ENCODE data around the genes HBD, TRIM22, OR52N5, CAVIN3 and HPX.

GRCh38 chr11:5234391-5234842, at the start of gene HBD:
TSS of gene HBD (minus strand) at chr11:5234483.
- PRO-cap = no peak
- RAMPAGE, long total RNA = no peak

DNA sequence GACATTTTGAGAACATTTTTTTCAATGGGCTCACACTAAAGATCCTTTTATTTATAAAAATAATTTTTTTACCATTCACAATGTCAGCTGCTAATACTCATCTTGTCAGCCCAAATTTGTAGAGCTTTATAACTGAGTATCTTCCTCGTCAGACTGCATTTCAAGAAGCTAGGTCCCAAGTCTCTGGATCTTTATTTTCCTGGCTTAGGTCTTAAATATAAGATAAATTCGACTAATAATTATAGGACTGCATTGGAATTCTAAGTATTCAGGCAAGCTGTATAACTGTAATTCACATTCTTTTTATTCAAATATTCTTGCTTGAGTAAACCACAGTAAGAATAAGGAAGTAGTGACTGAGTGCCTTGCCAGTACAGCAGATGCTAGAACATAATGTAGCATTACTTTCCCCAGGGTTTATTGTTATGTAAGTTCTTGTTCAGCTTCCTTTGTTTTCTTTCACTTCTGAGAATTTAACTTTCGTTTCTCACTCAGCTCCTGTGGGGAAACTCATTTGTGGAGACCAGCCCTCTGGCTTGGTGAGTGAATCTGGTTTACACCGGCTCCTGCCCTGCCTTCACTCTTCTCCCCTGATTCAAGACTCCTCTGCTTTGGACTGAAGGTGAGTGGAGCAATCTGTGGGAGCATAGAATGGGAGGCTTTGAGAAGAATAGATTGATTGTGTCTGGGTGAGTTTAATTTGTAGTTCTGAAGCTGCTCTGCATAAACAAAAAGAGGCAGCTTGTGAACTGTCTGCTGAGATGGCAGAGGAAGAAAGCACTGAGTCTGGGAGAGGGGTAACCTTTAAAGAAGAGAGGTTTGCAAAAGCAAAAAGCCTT, at the start of gene TRIM22:
TSS of gene TRIM22 (plus strand) at position 513 of the 839 bp plus-strand sequence.
- PRO-cap = bidirectional peak, plus-strand start at position 513 of the sequence, minus-strand start at position 307 of the sequence
- RAMPAGE, long total RNA = no peak

DNA sequence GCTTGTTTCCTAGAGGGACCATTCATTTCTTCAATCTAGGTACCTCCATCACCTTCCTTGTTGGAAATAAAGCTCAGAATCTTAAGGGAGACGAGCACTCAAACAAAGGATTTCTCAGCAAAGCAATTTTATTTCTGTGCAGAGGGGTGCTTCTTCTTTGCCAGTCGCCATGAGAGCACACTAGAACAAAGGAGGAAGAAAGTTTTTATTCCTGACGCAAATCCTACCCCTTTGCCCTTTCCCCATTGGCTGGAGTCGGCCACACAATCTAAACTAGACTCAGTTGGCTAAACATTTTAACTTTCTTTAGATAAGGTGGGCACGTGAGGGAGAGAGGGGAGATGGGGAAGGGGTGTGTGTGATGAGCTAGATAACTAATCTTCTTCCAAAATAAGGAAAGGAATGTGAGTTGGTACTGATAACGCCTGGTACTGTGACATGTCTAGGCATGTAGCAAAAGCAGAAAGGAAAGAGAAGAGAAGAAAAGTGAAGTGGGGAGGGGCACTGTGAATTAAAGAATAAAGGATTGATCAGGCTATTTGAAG, 599 bp downstream of the TRIM22 start:
- PRO-cap = no peak
- RAMPAGE, long total RNA = no peak

- PRO-cap = no peak
- RAMPAGE, long total RNA = no peak
These were observed 6.7 kb downstream of the TRIM22 start for GRCh38 chr11:5696207-5696810.

DNA sequence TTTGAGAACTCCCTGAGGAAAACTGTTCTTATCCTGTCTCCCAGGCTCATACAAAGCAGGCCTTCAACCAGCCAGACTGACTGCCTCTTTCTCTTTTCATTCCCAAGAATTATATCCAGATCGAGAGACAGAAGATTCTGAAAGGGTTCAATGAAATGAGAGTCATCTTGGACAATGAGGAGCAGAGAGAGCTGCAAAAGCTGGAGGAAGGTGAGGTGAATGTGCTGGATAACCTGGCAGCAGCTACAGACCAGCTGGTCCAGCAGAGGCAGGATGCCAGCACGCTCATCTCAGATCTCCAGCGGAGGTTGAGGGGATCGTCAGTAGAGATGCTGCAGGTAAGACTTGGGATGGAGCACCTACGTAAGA, 8.6 kb downstream of the TRIM22 start:
- PRO-cap = no peak
- RAMPAGE, long total RNA = no peak

GRCh38 chr11:5783198-5783588, at the start of gene OR52N5:
TSS of gene OR52N5 (minus strand) at chr11:5783355.
- PRO-cap = no peak
- RAMPAGE, long total RNA = no peak

DNA sequence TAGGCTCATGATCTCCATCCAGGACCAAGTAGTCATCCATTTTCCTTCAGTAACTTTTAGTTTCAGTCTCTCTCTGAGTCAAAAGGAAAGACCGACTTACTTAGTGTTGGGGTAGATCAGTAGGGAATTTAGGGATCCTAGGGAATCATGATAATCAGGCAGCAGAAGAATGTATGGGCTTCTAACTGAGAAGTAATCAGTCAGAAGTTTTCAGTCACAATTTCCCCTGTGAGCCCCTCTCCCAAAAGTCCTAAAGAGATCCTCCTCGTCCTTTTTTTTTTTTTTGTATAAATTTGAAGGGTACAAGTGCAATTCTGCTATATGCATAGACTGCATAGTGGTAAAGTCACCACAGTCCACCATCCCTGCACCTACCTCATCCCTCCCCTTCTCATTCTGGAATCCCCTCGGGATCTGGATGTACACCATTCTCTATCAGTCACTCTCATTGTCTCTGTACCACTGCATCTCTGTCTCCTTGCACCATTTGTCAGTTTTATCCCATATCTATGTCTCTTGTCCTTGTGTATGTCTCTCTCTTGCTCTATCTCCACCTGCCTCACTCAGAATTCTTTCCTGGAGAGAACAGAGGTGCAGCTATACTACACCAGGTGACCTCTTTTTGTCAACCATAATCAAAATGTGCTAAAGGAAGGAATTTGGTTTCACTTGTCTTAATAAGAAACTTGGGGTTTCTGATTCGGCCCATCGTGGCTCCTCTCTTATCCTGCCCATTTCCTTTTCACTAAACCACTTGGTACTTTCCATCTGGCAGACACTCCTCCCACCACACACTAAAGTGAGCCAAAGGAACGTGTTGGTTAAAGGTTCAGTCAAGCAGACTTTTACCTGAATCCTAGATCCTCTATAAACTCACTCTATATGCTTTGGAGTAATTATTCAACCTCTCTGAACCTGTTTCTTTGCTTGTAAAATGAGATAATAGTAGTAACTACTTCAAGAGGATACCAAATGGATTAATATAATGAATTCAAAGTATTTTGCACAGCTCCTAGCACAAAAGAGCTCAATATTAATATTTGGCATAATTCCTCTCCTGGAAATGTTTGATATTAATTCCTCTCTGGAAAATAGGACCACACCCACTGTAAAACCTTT, 2.1 kb upstream of the C11orf42 start:
- PRO-cap = no peak
- RAMPAGE, long total RNA = no peak

GRCh38 chr11:6320428-6320869, at the start of gene CAVIN3:
TSS of gene CAVIN3 (minus strand) at chr11:6320501.
- PRO-cap = no peak
- RAMPAGE, long total RNA = no peak

GRCh38 chr11:6388028-6388461, 2.2 kb upstream of the SMPD1 start:
- PRO-cap = no peak
- RAMPAGE, long total RNA = no peak

GRCh38 chr11:6394633-6395146, 4.4 kb downstream of the SMPD1 start:
- PRO-cap = no peak
- RAMPAGE, long total RNA = no peak

- PRO-cap = no peak
- RAMPAGE, long total RNA = no peak
These were observed 9.4 kb downstream of the HPX start for GRCh38 chr11:6431457-6431808.

DNA sequence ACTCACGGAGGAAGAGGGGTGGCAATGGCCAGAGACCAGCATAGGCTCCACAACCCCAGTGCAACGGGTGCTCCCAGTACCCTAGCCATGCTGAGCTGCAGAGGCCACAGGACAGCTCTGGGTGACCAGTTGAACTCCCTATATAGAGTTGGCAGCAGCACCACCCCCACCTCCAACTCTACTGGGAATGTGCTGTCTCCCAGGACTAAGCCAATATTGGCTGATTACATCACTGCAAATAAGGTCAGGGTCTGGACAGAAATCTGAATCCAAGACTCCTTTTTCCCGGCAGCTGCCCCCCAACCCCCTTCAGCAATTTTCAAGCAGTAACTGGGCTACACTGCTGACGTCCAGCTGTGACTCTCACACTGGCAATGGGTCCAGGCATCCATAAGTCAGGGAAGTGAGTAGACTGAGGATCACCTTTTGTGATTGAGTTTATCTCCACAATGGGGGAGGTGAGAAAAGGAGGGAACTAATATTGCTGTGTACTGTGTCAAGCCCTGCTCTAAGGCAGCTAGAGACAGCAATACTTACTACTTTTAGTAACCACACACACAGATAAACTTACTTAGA, at the start of gene HPX:
TSS of gene HPX (minus strand) at position 113 of the 576 bp plus-strand sequence.
- PRO-cap = no peak
- RAMPAGE, long total RNA = no peak

GRCh38 chr11:6474042-6474661, 411 bp upstream of the TRIM3 start:
- PRO-cap = bidirectional peak, plus-strand start at chr11:6474100, minus-strand start at chr11:6473903
- RAMPAGE, long total RNA = no peak

- PRO-cap = no peak
- RAMPAGE, long total RNA = no peak
These were observed 1.3 kb downstream of the TIMM10B start for GRCh38 chr11:6482407-6483272.

DNA sequence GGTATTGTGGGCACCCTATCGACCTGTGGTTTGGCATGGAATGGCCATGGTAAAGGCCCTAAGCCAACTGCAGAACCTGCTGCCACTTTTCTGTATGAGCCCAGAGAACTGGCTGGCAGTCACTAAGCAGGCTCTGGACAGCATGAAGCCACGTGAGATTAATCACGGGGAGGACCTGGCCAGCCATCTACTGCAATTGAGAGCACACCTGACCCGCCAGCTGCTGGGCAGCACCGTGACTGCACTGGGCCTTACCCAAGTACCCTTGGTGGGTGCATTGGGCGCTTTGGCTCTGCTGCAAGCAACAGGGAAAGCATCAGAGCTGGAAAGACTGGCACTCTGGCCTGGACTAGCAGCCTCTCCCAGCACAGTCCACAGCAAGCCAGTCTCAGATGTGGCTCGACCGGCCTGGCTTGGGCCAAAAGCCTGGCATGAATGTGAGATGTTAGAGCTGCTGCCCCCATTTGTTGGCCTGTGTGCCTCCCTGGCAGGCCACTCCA, 36.3 kb downstream of the RRP8 start:
- PRO-cap = no peak
- RAMPAGE, long total RNA = no peak

DNA sequence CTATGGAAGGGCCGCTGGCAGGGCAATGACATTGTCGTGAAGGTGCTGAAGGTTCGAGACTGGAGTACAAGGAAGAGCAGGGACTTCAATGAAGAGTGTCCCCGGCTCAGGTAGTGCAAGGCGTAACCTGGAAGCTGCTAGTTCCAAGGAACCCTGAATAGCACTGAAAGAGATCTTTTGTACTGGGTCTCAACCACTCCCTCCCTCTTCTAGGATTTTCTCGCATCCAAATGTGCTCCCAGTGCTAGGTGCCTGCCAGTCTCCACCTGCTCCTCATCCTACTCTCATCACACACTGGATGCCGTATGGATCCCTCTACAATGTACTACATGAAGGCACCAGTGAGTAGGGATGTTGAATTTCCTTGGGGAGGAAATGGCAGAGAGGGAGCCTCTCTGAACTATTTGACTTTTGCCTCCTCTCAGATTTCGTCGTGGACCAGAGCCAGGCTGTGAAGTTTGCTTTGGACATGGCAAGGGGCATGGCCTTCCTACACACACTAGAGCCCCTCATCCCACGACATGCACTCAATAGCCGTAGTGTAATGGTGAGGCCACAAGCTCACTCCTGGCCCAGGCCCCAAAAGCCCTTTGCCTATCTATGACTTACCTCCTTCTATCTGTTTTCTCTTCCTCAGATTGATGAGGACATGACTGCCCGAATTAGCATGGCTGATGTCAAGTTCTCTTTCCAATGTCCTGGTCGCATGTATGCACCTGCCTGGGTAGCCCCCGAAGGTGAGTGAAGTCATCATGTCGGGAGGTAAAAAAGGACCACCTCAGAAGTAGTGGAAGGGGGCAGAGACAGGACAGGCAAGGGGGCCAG, 2.5 kb downstream of the TAF10 start:
- PRO-cap = no peak
- RAMPAGE, long total RNA = no peak

- PRO-cap = no peak
- RAMPAGE, long total RNA = no peak
These were observed 1.1 kb downstream of the TPP1 start for GRCh38 chr11:6618068-6618489.

DNA sequence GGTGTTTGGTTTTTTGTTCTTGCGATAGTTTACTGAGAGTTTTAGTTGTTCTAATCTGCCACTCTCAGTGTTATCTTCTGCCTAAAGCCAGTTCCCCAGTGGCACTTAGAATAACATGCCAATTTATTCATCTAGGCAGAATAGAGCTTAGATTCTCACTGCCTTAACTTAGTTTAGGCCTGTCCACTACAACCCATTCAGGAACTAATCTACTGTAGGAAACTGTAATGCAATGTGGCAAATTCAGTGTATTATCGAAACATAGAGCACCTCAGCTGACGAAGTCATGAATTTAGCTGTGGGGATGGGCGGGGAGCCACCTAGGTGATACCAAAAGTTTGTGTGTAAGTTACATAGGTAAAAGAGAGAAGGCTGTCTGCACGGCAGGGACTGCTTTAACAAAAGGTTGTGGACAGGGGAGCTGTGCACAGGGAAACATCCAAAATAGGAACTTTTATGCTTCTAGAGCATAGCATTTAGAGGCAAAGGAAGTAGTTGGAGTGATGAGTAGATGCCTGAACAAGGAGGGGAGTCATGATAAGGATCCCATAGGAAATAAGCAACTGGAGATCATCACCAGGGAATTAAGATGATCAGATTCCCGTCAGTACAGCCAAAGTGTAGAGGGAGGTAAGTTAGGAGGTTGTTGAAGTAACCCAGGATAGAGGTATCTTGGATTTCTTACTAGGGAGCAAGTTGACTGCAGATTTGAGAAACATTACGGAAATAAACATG, 4.0 kb downstream of the MRPL17 start:
- PRO-cap = no peak
- RAMPAGE, long total RNA = no peak

- PRO-cap = no peak
- RAMPAGE, long total RNA = no peak
These were observed 2.1 kb downstream of the MRPL17 start for GRCh38 chr11:6680731-6681708.

GRCh38 chr11:6695416-6695692, 12.2 kb upstream of the MRPL17 start:
- PRO-cap = no peak
- RAMPAGE, long total RNA = no peak

Data from Karpas-422 (cell line).